Thoracic aorta endothelial cell (primary cell): ENCODE measurements around a stretch of chr9.

DNA sequence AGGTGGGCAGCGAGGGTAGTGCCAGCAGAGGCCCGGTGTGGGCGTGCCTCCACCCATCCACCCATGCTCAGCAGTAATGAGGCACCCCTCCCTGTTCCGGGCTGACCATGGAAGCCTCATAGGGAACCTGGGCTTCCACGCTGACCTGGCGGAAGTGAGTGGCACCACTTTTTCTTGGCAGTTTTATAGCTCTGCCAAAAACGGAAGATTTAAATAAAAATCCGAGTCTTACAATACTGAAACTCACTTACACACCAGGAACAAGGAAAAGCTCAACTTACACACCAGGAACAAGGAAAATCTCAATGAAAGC is 30.6 kb upstream of the ASS1 start:
- CAGE, long polyA plus RNA: no peak

DNA sequence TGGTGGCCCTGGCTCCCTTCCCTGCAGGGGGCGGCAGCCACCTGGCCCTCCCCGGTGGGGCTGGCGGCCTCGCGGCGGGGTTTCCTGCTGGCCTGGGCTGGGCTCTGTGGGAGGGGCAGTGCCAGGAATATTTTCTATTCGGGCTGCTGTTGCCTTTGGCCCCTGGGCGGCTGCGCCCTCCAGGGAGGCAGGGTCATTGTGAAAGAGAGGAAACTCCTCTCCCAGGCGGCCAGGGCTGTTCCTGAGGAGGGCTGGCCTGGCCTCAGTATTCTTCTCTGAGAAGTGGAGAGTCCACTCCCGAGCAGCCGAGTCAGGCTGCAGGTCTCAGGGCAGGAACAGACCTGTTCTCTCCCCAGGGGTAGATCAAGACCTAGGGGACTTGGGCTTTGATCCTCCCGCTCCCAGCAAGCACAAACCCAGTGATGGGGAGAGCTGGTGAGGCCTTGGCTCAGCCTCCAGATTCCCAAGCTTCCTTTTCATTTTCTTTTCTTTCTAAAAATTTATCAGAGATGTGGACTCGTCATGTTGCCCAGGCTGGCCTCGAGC is 842 bp downstream of the ASS1 start:
- CAGE, long polyA plus RNA: no peak

DNA sequence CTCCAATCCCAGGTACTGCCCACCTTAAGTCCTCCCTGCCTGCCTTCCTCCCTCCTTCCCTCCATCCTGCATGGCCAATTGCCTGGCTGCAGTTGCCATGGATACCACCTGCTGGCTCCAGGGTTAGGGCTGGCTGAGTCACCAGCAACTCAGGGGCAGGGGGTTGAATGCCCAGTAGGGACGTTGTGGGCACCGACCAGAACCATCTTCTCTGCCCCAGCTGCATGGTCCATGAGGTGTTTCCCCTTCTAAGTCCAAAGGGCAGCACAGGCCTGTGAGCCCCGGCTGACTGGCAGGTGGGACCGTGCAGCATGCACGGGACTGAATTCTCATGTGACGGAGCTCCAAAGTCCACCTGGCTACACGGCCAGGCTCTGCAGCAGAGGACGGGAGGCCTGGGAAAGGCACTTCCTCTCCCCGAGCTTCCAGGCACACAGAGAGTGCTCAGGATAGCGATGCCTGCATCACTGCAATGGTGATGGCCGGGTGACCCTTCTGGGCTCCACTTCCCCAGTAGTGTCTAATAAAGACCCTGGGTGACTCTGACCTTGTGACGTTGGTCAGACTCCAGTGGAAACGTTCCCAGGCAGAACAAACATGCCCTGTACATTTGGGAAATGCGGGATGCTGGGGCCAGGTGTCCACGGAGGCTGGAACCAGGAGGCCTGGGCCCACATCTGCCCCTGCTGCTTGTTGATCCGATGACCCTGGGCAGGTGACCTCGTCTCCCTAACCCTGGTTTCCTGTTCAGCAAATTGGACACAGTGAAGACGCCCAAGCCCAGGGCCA is 5.8 kb downstream of the ASS1 start:
- CAGE, long polyA plus RNA: no peak

GRCh38 chr9:130535900-130536708 is 43.3 kb upstream of the FUBP3 start:
- CAGE, long polyA plus RNA: no peak

DNA sequence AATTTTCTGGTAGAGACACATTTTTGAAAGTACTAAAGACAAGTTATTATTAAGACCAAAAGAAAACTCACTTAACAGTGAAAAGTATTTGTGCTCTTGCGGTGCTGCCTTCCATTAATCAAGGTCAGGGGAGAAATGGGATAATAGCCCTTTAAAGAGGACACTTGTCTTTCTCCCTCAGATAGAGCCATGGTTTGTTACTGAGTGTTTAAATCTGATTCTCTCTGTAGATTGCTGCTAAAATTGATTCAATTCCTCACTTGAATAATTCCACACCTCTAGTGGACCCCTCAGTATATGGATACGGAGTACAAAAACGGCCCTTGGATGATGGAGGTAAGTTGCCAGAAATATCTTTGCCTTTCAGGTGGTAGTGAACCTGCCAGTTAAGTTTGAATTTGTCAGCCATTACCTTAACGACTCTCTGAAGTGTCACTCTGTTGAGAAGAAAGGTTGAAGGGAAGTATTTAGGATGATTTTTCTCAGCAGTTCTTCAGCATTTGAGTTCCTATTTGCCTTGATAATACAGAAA is 15.9 kb downstream of the FUBP3 start:
- CAGE, long polyA plus RNA: no peak

DNA sequence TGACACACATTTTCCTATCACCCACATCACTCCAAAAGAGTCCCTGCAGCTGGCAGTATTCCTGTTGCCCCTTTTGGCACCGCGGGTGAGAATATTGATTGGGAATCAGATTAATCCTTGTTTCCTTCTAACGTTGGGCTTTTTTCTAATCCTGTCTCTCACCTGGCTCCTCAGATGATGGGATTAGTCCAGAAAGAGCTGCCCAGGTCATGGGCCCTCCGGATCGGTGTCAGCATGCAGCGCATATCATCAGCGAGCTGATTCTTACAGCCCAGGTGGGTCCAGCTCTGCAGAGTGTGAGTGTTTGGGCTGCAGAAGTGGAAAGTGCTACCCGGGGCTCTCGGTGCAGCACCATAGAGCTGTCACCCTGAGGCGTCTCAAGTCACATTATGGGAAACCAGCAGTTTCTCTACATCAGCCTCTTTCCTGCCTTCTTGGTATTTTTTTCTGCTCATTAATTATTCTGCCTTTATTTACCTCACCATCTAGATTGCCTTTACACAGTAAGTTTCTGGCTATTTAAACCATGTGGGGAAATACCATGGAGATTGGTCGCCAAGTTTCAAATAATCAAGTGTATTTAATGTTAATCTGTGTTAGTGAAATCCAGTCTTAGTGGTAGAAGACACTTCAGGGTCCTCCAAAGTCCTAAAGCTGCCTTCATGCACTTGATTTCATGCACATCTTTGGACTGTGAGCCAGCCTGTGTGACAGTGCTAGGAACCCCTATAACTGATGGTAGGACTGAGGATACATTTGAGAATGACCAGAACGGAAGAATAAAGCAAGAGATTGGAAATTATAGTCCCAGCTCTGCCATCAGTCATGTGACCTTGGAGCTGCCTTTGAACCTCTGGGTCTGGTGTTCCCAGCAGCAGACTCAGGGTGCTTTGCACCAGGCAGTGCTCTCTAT is 40.7 kb upstream of the PRDM12 start:
- CAGE, long polyA plus RNA: no peak

GRCh38 chr9:130626243-130626775 is 38.1 kb upstream of the PRDM12 start:
- CAGE, long polyA plus RNA: no peak

- CAGE, long polyA plus RNA: no peak
Measured at GRCh38 chr9:130689903-130690221, 3.7 kb upstream of the EXOSC2 start.

GRCh38 chr9:130745950-130746919 is 52.7 kb downstream of the EXOSC2 start:
- CAGE, long polyA plus RNA: no peak

- CAGE, long polyA plus RNA: no peak
Measured at GRCh38 chr9:130885276-130886432, 11.0 kb downstream of the QRFP start.

- CAGE, long polyA plus RNA: no peak
Measured at GRCh38 chr9:130933105-130933516, 5.9 kb downstream of the FIBCD1 start.

- CAGE, long polyA plus RNA: no peak
Measured at GRCh38 chr9:131102419-131103099, 6.2 kb downstream of the AIF1L start.

- CAGE, long polyA plus RNA: no peak
Measured at GRCh38 chr9:131197764-131198867, 72.7 kb downstream of the NUP214 start.

- CAGE, long polyA plus RNA: no peak
Measured at GRCh38 chr9:131258527-131259332, 17.6 kb downstream of the FAM78A start.

DNA sequence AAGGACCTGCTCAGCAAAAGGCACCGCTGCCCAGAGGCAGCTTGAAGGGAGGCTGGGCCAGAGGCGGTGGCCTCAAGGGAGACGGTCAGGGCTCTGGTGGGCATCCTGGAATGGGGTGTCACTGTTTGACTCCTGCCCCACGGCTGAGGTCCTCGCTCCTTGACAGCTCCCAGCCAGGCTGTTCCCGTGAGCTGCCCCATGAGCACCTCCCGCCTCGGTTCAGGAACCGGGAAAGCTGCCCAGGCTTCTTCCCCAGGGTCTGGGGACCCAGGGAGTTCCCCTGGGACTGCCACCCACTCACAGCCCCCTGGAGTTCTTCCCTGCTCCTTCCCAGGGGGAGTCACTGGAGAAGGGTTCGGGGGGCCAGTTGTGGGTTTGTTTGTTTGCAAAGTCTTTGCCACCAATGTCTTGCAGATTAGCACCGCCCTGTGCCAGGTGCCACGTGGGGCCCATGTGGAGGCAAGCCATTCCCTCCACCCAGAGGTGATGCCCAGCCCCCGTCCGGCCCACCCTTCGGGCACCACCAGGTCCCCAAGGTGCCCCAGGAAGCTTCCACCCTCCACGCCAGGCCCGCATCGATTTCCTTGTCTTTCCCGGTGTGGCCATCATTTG is 1.3 kb downstream of the PLPP7 start:
- CAGE, long polyA plus RNA: no peak

GRCh38 chr9:131403349-131403822 is 9.5 kb downstream of the PRRC2B start:
- CAGE, long polyA plus RNA: no peak

- CAGE, long polyA plus RNA: no peak
Measured at GRCh38 chr9:131446885-131447527, 53.1 kb downstream of the PRRC2B start.

- CAGE, long polyA plus RNA: no peak
Measured at GRCh38 chr9:131553752-131554258, 8.5 kb downstream of the PRRT1B start.

DNA sequence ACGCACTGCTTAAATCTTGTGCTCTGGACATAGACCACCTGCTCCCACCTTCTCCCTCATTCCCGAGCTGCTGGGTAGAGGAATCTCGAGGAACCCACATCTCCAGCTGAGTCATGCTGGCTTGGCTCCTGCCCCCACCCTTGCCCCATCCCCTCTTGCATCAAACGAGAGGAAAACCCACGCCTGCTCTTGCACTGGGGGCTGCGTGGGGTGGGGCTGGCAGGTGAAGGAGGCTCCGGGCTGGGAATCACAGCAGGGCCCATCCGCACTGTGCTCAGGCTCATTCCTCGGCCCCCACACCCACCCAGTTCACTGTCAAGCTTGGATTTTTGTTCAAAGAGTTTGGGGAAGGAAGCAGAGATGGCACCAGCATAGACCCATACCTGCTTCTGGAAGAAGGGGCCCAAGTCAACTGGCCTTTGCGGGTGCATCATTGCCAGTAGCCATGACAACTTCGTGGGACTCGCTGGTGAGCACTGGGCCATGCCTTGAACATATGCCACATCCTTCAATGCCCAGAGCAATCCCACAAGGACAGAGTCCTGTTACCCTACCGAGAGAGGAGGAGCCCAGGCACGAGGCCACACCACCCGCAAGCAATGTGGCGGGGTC is 48.3 kb downstream of the PRRT1B start:
- CAGE, long polyA plus RNA: no peak

- CAGE, long polyA plus RNA: no peak
Measured at GRCh38 chr9:131650653-131651326, 89.1 kb downstream of the RAPGEF1 start.